ENCODE measurements around a stretch of chr10.

- RRBS, result no CpG with 5 or more reads among the region's 6 CpGs
Measured at GRCh38 chr10:132163574-132163883, 23.2 kb upstream of the DPYSL4 start.

GRCh38 chr10:132185675-132186033 is 1.1 kb upstream of the DPYSL4 start:
- RRBS, result 3% methylated on average over 34 of the region's 43 CpGs

DNA sequence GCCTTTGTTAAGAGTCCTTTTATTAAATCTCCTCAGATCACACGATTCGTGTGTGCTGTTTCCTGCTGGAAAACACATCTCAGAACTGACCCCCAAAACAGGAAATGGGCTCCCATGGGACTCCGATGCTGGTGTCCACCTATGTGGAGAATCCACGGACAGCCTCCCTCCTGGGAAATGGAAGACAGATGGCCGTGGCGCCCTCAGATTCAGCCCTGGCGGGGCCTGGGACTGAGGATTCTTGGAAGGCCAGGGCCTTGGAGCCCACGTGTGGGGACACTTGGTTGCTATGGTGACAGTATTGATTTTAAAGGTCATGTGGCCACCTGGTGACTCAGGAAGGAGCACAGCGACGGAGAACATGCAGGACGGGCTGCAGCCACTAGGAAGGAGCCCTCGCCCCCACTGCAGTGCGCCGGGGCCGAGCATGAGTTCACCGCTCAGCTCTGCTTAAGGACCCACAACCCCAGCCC is 3.5 kb upstream of the STK32C start:
- RRBS, result no CpG with 5 or more reads among the region's 16 CpGs

- RRBS, result no CpG with 5 or more reads among the region's 8 CpGs
Measured at GRCh38 chr10:132322674-132323280, 9.2 kb upstream of the LRRC27 start.

DNA sequence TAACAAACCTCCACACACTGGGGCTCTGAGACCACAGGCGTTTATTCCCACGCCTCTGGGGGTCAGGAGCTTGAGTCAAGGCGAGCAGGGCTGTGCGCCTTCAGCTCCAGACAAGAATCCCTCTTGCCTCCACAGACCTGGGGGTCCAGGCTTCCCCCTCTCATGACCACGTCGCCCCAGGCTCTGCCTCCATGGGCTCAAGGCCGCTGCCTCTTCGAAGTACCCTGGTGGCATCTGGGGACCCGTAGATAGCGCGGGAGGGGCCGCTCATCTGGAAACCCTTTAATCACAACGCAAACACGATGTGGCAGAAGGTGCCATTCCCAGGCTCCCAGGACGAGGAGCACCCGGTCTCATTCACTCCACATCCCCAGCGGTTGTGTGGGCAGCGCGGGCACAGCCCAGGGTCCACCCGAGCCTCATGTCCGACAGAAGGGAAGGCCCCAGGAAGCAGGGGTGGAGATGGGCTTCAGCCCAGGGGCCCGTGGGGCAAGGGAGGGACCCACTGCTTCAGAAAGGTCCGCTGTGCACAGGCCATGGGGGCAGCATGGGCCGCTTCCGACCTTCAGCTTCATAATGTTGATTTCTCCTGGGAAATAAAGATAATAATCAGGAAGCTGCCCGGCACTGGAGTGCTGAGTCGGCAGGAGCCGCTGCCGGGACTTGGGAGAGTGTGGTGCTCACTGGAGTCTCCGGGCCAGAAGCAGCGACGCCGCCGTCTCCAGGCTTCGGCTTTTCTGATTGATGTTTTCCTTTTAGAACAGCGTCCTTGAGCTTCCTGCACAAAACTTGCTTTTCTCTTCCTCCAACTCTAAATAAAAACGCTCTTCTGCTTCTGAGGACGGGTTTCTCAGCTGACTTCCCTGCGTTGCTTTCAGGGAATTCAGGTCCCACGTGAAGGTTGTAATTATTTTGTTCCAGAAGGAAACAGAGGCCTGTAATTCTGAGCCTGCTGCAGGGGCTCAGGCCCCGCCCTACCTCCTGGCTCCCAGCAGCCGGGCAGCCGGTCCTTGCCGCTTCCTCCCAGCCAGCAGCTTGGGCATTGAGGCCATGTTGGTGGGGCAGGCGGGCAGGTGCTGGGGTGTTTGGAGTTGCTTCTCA is 14.4 kb downstream of the PWWP2B start:
- RRBS, result 4% methylated on average over 4 of the region's 45 CpGs

DNA sequence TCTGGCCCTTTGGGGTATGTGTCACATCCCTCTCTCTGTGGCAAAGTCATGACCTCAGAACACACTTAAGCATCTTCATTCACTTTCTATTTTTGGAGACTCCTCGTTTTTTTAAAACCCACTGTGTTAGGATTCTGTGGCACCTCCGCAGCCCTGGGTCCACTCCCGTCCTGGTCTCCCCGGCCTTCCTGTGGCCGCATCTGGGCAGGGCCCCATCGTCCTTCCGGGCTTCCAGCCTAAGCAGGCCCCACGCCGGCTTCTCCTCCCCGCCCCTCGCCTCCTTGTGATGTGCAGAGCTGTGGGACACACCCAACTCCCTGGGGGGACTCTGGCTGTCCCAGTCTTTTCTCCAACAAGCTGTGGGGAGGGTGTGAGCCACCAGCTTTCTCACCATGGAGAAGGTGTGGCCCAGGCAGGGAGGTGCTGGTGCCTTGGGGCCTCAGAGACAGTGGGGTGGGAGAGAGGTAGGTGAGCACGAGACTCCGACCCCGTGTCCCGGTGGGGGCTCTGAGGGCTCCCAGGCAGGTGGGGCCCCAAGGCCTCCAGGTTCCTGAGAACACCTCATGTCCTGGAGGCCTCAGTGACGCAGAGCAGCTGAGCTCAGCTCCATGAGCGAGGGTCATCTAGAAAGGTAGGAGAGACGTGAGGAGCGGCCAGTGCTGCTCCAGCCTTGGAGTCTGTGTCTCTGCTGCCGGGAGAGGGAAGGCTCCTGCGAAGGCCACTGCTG is 16.6 kb downstream of the PWWP2B start:
- RRBS, result 85% methylated on average over 4 of the region's 21 CpGs

DNA sequence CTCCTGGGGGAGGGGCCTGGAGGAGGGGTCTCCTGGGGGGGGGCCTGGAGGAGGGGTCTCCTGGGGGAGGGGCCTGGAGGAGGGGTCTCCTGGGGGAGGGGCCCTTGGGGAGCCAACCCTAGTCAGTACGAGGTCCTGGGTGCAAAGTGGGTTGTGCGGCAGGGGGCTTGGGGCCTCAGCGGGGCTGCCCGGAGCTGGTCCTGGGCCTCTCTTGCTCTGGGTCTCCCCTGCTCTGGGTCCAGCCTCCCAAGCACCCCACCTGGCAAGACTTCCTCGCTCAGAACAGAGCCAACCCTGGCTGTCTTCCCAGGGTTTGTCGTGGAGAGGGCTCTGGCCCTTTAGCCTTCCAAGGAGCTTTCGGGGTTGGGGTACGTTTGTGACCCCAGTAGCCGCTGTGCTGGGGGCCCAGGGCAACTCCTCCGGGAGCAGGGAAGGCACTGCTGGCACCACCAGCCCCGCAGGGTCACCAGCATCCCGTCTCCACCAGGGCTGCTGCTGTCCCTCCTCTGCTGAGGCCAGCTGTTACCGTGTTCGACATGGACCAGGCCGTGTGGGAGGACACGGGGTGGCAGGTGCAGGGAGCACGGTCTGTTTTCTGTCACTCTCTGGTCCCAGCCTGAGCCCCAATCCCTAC is 22.7 kb downstream of the PWWP2B start:
- RRBS, result no CpG with 5 or more reads among the region's 17 CpGs

DNA sequence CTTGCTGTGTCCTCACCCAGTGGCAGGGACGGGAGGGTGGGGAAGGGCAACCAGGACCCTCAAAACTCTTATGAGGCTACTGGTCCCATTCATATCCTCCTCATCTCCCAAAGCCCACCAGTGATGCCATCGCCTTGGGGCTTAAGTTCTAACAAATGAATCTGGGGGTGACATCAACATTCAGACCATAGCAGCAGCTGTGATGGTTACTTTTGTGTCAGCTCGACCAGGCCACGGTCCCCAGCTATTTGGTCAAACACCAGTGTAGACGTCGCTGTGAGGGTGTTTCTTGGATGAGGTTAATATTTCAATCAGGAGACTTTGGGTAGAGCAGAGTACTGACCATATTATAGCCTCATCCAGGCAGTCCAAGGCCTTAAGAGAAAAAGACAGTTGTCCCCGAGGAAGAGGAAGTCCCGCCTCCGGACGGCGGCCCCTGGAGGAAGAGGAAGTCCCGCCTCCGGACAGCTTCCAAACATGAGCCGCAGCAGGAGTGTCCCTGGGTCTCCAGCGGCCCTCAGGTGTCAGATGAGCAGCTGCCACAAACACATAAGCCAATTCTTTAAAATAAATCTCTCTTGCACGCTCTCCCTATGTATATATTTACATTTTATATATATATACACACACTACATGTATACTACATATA is 37.3 kb downstream of the PWWP2B start:
- RRBS, result 100% methylated on average over 4 of the region's 16 CpGs

GRCh38 chr10:132461254-132462268 is 64.6 kb downstream of the PWWP2B start:
- RRBS, result 46% methylated on average over 2 of the region's 33 CpGs

GRCh38 chr10:132516495-132517866 is 20.6 kb upstream of the INPP5A start:
- RRBS, result 22% methylated on average over 14 of the region's 47 CpGs

GRCh38 chr10:132585649-132586136 is 48.1 kb downstream of the INPP5A start:
- RRBS, result 93% methylated on average over 3 of the region's 13 CpGs

- RRBS, result no CpG with 5 or more reads among the region's 11 CpGs
Measured at GRCh38 chr10:132666091-132666592, 119.8 kb downstream of the NKX6-2 start.

GRCh38 chr10:132679267-132679890 is 106.6 kb downstream of the NKX6-2 start:
- RRBS, result no CpG with 5 or more reads among the region's 12 CpGs

- RRBS, result no CpG with 5 or more reads among the region's 71 CpGs
Measured at GRCh38 chr10:132691398-132692562, 94.2 kb downstream of the NKX6-2 start.

- RRBS, result 95% methylated on average over 4 of the region's 29 CpGs
Measured at GRCh38 chr10:132726671-132727212, 59.2 kb downstream of the NKX6-2 start.

GRCh38 chr10:132732557-132733111 is 53.3 kb downstream of the NKX6-2 start:
- RRBS, result no CpG with 5 or more reads among the region's 23 CpGs

GRCh38 chr10:132961935-132962651 is 19.7 kb upstream of the CFAP46 start:
- RRBS, result 5% methylated on average over 9 of the region's 35 CpGs

GRCh38 chr10:132992784-132993183 is 50.4 kb upstream of the CFAP46 start:
- RRBS, result no CpG with 5 or more reads among the region's 19 CpGs

DNA sequence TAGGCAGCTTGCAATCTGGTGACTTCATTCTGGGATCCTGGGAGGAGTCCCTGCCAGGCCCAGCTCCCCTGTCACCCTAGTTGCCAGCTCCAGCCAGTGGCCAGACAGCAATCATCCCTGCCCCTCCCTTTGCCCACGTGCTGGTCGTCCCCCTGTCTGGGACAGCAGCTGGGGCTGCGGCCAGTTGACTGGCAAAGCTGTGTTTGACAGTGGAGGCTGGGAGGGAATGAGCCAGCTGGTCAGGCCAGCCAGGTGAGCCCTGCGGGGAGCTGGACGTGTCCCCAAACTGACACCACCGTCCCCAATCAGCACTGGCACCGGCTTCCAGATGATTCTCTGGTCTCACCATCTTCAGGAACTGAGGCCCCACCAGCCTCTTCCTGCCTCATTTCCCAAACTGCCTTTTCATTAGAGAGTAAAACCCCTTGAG is 30.1 kb downstream of the ADGRA1 start:
- RRBS, result no CpG with 5 or more reads among the region's 7 CpGs

- RRBS, result 10% methylated on average over 2 of the region's 20 CpGs
Measured at GRCh38 chr10:133235927-133236365, 1.7 kb upstream of the VENTX start.

All from iris pigment epithelial cell (primary cell).